CD14-positive monocyte (primary cell): ENCODE measurements around the genes SLC6A3, MRPL36, IRX4 and NSUN2.

DNA sequence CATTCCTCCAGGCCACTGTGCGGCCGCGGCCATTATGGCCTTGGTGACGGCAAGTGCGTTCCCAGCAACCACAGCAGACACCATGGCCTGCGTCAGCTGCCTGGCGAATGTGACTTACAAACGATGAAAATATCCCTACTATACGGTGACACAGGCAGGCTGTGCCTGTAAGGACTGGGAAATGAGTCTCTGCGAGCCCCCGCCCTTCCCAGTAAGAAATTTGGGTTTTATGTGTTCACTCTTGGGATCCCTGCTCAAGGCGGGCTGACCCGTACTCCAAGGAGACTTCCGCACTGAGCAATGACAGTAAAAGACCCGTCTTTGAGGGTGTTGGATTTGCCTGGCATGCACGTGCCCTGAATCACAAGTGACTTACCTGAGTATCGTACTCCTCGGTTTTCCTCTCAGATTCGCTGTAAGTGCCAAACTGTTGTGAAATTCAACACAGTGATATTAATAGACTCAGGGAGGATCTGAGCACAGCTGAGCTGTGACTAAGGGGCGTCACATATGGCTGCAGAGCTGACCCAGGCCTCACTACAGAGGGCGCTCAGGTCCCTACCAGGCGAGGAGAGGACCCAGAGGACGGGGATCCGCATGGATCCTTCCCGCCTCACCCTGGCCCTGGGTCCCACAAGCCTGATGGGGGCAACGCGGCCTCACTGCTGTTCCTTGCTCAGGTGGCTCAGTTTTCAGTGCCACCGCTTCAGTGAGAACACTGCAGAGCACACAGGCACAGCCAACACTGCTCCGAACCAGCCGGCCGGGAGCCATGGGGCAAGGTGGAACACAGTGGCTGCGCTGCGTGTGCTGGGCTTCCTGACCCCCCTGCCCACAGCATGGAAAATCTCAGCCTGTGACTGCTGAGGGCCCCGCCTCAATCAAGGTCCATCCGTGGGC lies 20.3 kb downstream of the CLPTM1L start:
- CAGE, long polyA plus RNA, result no peak

DNA sequence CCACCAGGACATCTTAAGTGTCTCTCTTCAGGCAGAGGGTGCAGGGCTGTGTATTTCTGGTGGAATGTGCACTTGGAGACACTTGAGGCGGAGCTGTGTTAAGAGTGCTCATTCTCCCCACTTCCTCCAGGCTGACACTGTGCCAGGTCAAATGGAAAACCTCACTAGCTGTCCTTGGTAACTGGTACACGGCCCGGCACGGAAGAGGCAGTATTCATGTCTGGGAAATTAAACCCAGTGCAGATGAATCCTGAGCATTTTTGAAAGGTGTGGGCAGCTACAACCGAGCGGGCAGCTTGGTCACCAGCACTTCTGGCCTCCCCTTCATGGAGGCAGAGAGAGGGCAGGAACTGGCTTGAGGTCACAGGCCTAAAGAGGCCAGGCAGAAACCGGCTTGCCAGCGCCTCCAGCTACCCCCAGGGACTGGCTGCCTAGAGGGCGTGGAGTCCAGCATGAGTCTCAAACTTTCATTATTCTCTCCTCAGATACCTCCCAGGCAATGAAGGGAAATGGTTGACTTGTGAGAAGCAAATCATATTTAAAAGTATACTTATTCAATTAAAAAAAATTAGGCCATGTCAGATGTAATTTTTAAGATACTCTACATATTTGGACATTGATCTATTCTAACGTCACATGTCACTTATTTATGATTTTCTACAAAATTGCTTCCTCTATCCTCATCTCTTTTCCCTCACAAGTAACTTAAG lies 1.5 kb downstream of the CLPTM1L start:
- CAGE, long polyA plus RNA, result no peak

GRCh38 chr5:1445307-1445694 lies at the start of gene SLC6A3:
Gene SLC6A3 (minus strand): TSS chr5:1445440.
- CAGE, long polyA plus RNA, result no peak

GRCh38 chr5:1472756-1473376 lies 27.6 kb upstream of the SLC6A3 start:
- CAGE, long polyA plus RNA, result no peak

- CAGE, long polyA plus RNA, result no peak
These were observed 18.1 kb downstream of the MRPL36 start for GRCh38 chr5:1781653-1781916.

DNA sequence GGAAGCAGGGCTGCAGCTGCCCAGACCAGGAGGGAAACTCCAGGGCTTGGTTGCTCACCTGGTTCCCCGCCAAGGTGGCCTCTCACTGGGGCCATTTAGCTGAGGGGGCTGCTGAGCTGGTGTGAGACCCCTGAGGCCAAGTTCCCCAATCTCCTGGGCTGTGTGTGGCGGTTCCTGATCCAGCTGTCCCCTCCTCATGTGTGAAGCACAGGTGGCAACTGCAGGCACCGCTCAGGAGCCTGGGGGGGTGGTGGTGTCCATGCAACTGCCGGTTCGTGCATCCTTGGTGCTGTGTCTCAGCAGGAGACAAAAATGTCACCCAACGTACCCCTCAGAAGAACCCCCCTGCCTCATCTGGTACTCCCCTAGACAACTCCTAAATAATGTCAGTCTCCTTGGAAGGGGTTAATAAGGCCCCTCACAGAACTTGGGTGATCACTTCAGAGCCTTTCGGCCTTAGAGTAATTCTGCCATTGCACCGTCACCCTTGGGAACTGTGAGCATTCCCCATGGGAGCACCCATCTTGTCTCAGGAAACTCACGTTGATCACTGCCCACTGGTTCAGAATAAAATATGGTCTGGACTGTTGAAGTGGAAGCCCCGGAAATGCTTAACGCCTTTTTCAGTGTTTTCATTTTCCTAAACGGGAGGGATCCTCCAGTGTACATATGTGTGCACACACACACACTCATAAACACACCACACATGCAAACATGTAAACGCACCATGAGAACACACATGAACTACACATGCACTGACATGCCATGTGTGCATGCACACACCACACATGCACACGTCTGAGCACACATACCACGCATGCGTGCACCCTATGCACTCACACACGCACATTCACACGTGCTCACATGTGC lies 17.4 kb downstream of the MRPL36 start:
- CAGE, long polyA plus RNA, result no peak

DNA sequence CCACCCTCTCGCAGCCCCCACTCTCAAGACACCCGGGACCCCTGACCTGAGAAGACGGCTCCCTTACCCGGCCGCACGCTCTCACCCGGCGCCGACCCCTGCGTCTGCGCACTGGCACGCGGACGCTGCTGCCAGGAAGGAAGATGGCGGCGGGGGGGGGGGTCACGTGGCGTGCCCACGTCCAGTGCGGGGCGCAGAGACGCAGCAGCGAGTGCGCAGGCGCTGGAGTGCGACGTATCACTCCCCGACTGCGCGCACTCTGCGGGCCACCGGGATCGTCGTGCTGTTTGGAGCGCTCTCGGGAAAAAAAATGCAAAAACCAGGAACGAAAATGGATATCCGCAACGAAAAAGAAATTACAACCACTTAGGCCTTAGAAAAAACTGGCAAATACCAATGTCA lies at the start of gene MRPL36:
MRPL36 (minus strand) TSS at position 113 of the 402 bp plus-strand sequence.
- CAGE, long polyA plus RNA, result start-site peak on the minus strand centred at position 113 of the sequence, 66 bp wide, 460 and 572 reads in 2 replicates

- CAGE, long polyA plus RNA, result no peak
These were observed 383 bp upstream of the MRPL36 start for GRCh38 chr5:1800127-1800313.

- CAGE, long polyA plus RNA, result no peak
These were observed 40.0 kb downstream of the NDUFS6 start for GRCh38 chr5:1841032-1841761.

GRCh38 chr5:1882202-1882821 lies 413 bp downstream of the IRX4 start:
- CAGE, long polyA plus RNA, result no peak

DNA sequence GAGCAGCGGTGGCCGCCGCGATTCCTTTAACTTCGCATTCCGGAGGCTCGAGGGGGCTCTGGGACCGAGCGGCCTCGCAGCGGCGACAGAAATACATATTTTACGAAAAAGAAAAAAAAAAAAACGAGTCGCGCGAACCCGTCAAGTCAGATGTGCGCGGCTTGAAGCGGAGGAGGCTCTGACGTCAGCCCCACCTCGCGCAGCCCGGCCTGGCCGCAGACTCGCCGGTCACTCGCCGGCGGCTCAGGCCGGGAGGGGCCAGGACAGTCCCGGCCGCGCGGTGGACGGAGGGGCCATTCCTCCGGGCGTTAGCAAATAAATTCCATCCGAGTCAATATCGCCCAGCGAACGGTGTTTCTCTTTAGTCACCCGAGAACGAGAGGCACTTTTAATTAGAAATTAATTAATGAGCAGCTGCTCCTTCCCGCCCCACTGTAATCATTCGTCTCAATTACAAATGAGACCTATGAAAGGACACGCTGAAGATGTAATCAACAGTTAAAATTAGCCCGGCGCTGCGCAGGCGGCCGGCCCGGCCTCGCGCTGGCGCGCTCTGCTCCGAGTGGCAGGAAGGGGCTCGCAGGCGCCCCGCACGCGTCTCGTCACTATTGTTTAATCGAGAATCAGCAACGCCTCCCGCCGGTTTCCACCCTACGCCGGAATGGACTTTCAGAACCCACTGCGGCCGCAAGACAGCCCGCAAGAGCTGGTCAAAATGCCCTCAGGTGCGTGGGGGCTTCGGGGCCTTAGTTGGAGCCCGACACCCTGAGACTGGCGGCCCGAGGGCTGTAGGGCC lies at the start of gene IRX4:
IRX4 (minus strand) TSS at position 104 of the 796 bp plus-strand sequence.
- CAGE, long polyA plus RNA, result no peak

- CAGE, long polyA plus RNA, result no peak
These were observed 982 bp upstream of the IRX2 start for GRCh38 chr5:2752479-2752838.

DNA sequence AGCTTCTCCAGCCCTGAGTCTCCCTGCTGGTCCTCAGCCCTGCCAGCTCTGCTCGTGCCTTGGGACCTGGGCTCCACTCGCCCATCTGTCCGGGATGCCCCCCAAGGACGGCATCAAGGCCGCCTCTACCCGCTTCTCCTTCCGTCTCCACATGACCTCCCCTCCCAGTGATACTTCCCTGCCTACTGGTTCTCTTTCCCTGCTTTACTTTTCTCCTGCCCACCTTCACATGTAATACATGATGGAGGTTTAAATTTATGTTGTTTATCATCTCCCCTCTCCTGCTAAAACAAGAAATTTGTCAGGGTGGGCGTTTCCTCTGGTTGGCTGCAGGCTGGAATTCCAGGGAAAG lies 110.3 kb downstream of the ICE1 start:
- CAGE, long polyA plus RNA, result no peak

- CAGE, long polyA plus RNA, result no peak
These were observed 176.1 kb downstream of the ICE1 start for GRCh38 chr5:5598448-5599150.

- CAGE, long polyA plus RNA, result no peak
These were observed 49.5 kb downstream of the NSUN2 start for GRCh38 chr5:6582918-6584078.

GRCh38 chr5:6599919-6600334 lies 32.9 kb downstream of the NSUN2 start:
- CAGE, long polyA plus RNA, result no peak

- CAGE, long polyA plus RNA, result no peak
These were observed 29.2 kb downstream of the NSUN2 start for GRCh38 chr5:6603663-6604068.

DNA sequence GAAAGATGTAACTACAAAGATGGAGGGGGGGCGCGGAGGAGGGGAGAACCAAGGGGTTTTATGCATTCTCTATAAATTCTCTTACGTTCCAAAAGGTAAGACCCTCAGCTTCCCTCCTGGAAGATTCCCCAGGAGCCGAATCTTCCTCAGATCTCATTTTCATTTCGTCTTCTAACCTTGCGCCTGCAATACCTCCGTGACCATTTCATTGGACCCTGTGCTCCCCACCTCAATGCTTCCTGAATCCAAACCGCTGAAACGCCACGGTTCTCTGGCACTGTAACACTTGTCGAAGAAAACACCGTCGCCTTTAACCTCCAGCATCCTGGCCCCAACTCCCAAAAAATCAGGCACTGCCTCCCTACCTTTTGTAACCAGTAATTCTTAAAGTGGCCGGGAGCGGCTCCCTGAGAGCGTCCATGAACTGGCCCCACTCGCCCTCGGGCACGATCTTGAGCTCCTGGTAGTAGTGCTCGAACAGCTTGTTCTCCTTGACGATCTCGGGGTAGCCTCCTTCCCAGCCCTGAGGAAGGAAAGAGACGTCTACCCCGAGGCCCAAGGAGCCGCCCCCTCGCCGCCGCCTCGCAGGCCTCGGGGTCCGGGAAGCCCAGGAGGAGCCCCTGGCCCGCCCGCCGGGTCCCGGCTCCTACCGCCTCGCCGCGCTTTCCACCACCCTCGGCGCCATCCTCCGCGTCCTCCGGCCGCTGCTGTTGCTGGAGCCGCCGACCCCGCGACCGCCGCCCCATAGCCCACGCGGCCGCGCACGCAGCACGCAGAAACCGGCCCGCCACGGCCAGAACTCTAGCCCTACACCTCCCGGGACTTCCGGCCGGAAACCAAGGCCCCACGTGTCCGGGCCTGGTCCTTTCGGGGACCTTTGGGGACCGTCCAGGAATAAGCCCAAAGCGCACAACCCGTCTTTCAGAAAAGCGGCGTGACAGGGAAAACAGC lies at the start of gene NSUN2:
NSUN2 (minus strand) TSS at position 811 of the 951 bp plus-strand sequence.
- CAGE, long polyA plus RNA, result start-site peak on the minus strand centred at position 799 of the sequence, 46 bp wide, 70 and 245 reads in 2 replicates

DNA sequence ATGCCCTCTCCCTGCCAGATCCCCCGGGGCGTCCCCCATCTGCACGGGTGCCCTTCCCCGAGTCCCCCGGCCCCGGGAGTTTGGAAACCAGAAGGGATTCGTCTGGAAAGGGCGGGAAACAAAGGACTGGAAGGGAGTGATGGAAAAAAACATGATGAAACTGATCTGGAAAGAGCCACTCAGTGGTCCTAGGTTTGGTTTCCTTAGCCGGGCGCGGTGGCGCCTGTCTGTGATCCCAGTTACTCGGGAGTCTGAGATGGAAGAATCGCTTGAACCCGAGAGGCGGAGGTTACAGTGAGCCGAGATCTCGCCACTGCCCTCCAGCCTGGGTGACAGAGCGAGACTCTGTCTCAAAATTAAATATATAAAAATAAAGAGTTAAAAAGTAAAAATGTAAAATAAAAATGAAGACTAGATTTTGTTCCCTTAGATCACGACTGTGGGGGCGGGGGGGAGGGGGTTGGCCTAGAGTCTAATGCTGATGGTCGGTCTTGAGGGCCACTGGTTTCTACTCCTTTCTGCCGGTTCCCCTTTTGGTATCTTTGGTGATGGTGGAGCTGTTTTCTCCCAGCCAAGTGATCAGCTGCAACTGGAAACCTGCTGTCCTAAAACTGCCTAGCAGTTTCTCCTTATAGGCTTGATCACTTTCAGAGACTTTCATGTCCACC lies 869 bp downstream of the SRD5A1 start:
- CAGE, long polyA plus RNA, result no peak

GRCh38 chr5:6660241-6660744 lies 27.1 kb downstream of the SRD5A1 start:
- CAGE, long polyA plus RNA, result no peak